ENCODE measurements around the genes CNTN4 and LMCD1.

DNA sequence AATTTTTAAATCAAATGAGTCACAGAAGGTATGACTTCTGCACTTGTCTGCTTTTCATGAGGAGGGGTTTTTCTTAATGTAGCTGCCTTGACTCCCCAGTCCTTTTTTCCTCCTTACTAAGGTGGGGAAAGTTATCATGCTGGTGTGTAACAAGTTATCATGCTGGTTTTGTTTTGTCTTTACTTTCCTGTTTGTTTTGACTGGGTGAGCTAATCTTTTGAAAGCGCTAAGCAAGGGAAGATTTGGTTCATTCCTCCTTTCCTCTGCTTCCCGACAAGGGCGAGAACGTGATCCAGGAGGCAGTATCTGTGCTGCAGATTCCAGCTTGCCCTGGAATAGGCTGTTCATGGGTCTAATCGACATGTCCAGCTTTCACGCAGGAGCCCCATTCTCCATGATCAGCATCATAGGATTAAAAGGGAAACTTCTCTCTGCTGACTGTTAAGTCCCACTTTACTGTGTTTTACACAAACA lies 152.0 kb downstream of the CHL1 start:
- PRO-cap, result no peak

- PRO-cap, result bidirectional peak, plus-strand start at chr3:2098813, minus-strand start at chr3:2098645
Observed at GRCh38 chr3:2098338-2099038, at the start of gene CNTN4. TSS of gene CNTN4 (plus strand) at chr3:2098866.

GRCh38 chr3:2870542-2871107 lies 239.5 kb downstream of the IL5RA start:
- PRO-cap, result no peak

DNA sequence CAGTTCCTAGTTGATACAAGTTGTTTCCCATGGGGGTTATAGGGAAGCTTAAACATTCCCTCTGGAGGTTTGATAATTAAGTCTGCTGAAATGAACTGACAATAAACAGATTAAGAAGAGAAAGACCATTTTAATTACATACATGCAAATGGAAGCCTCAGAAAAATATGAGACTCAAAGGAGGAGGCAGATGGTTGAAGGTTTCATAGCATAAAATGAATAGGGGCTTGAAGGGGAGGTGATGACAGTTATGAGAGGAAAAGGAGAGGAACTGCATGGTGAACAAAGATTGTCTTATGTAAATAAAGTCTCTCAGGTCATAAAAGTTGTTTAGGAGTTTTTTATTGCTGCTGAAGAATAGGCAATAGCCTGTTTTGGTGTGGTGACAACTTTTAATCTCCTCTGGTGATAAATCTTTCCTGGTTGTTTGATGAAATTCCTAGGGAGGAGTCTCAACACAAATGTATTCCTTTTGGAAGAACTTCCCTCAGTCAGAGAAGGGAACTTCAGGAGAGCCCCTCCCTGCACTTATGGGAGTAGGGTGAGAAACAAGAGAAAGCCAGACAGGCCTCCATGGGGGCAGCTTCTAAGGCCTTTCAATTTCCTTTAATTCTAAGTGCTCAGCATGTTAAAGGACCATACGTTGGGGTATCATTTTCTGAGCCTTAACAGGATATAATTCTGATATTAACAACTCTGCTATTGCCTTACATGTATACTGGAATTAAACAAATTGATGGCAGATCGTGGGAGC lies 17.3 kb downstream of the SETMAR start:
- PRO-cap, result no peak

DNA sequence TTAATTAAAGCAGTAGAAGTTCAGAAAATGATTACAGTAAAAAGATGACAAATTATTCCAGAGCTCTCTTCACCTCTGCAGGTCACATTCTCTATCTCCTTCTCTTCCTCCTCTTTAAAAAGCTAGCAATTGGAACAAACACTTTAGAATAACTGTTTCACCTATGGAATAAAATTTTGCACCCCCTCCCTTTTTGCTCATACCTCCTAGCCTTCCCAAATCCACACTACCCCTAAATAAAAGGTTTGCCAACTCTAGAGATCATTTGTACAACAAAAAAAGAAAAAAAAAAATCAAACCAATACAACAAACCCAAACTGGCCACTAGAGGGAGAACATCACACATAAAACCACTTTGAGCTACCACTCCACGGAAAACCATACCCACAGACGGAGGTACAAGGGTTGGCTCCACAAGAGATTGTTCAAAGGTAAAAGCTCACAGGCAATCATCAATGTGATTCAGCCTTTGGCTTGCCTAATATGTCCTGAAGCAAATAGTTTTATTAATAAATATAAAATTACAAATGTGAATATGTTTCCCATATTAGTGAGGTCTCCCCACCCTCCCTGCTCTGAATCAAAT lies 47.6 kb downstream of the SETMAR start:
- PRO-cap, result unidirectional peak, plus-strand start at position 366 of the sequence

DNA sequence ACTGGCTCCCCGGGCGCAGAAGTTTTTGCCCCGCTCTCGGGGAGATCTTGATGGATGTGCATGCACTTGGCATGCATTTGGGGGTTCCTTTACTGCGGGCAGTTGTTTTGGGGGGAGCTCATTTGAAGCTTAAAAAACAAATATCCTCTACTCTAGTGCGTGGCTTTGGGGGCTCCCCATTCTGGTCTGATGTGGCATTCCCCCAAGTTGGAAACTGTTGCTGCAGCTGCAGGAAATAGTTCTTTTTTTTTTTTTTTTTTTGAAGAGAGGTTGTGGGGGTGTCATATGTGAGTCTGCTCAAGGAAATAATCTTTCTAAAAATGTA lies 459 bp downstream of the ITPR1 start:
- PRO-cap, result no peak

DNA sequence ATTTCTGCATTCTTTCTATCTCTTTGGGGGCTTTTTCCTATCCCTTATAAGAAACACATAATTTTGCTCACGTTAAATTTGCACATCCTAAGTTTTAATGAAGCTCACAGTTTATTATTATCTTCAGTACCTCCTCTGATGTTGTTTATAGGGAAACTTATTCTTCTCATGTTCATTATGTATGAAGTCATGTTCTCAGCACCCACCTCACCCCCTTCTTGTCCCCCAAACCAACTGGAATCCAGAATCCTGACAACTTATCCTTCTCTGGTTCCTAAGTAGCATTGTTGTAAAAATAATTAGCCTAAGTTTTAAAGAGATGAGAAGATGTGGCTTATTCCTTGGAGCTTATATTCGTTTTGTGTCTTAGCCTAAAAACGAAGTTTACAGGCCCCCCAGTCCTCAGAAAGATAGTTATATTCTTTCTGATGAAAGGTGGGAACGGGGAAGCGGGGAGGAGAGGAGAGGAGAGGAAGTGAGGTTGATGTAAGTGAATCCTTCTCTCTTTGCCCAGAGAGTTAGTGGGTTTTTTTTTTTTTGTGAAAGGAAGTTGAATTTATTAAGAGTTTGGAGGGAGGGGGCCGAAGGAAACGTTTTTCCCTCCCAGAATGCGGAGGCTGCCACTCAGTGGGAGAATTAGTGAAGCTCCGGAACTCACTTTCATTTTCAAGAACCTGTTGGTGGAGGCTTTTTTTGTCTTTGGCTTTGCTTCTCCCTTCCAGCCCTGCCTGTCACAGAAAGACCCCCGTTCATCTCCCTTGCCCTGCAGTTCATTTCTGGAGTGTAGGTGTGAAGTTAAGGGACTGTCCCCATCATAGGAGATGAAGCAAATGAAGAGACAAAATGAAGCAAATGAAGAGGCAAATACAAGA lies 91.1 kb downstream of the ITPR1 start:
- PRO-cap, result bidirectional peak, plus-strand start at position 669 of the sequence, minus-strand start at position 512 of the sequence

GRCh38 chr3:4655894-4656472 lies 162.8 kb downstream of the ITPR1 start:
- PRO-cap, result no peak

DNA sequence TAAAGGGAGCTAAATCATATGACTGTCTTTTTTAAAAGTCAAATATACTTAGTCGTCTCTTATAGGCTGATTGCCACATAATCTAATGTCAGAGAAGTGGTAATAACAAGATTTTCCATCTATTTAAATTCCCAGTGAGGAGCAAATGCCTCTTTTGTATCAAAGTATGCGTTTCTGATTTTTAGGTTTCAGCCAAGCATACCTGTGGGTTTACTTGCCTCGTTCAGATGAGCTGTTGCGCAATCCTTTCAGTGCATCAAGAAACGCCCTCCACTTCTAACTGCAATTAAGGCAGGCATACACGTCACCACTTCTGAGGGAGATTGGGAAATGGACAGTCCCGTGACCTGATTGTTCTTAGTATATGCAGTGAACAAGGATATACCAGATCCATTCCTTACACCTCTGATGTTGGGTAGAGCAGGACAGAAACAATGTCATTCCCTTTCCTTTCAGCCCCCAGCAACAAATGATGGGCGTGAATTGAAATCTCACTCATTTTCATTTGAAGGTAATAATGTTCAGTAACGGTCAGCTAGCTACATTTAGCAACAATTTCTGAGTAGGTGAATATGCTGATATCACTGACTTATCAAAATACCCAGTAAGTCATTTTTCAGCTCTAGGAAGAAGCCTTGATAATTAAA lies 219.0 kb downstream of the ITPR1 start:
- PRO-cap, result no peak

DNA sequence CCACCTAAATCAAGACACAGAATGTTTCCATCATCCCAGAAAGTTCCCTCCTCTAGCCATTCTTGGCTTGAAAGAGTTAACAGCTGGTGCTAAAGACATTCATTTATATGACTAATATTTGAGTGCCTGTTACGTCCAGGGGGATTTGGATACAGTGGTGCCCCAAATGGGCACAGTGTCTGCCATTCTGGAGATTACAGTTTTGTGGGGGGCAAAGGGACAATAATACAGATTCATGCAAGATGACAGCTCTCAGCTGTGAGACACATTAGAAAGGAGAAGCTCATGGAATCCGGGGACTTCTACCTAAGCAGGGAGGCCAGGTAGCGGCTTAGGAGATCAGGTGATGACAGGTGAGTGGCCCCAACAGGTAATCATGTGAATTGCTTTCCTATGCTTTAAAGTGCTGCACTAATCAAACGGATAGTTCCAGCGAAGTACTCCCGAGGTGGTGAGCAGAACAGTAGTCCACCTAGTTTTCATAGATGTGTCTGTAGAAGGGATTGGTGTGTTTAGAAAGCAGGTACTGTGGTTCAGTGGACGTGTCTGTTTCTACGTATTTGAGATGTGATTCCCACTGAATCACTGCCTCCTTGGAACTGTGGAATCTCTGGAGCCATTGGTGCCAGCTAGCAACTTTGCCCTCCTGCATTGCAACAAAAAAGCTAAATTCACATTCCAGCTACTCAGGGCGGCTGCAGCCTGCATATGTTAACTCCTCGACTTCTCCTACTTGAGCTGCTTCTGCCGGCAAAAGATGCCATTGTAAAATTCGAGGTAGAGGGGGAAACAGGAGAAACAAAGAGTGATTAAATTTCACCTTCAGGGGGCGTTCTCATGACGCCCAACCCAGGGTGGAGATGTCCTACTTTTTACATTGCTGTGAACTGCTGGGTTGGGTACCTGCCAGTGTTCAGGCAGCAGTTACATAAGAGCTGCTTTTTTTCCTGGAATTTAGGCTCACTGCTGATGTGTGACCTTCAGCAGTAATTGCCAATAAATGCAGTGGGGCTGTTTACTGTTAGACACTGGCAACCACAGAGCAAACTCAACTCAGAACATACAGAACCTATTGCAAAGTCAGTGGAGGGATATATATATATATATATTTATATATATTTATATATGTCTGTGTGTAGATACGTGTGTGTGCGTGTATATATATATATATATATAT lies 227.3 kb downstream of the ITPR1 start:
- PRO-cap, result no peak

- PRO-cap, result no peak
Observed at GRCh38 chr3:4739306-4740061, 239.8 kb upstream of the BHLHE40 start.

DNA sequence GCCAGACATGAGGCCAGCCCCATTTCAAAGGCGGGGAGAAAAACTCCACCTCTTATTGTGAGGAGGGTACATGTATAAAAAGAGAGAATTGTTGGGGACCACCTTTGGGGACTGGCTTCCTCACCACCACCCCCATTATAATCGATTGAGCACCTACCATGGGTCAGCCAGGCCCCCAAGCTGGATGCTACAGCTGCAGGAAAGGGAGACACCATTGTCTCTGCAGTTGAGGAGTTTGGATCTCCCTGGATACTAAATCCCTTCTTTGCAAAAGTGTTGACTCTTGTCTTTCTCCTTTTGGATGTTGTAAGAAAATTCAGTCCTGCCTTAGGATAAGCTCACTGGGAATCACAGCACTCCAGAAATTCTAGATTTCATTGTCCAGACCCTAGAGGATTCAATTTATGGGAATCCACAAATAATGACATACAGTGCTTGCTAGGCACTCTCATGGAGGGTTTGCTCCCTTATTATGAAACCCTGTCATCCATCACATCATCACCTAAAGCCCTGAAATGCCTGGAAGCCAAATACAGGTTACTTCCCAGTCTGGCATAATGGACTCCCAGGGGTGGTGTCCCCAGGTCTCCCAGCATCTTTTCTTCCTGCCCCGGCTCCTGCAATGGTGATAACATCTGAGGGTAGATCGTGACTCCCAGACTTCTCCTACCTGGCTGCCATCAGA lies 239.0 kb upstream of the BHLHE40 start:
- PRO-cap, result no peak

- PRO-cap, result no peak
Observed at GRCh38 chr3:4776295-4776953, 202.8 kb upstream of the BHLHE40 start.

DNA sequence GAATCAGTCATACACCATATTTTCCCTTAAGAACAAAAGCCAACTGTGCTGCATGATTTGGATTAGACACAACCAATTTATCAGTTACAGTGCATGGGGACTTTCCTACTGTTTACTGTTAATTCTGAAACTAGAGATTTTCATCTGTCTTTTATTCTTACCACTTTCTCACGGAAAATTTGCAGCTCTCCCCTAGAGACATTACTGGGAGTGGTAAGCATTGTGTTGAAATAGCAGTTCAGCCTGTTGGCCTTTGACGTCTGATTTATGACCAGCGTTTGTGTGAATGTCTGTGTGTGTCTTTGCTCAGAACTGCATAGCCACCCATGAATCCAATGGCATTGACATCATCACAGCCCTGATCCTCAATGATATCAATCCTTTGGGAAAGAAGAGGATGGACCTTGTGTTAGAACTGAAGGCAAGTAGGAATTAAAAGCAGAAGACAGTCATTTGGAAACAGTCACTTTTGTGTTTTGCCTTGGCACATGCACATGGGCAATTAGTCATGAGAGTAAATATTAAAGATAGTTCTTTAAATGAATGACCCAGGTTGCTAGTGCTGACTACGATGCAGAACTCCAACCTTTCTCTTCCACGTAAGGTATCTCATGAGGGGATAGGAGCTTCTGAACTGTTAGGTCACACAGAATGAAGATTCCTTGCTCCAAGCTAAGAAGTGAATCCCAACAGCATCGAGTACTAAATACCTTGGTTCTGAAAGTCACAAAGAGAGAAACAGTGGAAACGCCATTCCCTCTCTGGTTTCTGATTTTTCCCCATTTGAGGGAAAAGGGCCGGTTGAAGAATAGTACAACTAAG lies 202.1 kb upstream of the BHLHE40 start:
- PRO-cap, result no peak

DNA sequence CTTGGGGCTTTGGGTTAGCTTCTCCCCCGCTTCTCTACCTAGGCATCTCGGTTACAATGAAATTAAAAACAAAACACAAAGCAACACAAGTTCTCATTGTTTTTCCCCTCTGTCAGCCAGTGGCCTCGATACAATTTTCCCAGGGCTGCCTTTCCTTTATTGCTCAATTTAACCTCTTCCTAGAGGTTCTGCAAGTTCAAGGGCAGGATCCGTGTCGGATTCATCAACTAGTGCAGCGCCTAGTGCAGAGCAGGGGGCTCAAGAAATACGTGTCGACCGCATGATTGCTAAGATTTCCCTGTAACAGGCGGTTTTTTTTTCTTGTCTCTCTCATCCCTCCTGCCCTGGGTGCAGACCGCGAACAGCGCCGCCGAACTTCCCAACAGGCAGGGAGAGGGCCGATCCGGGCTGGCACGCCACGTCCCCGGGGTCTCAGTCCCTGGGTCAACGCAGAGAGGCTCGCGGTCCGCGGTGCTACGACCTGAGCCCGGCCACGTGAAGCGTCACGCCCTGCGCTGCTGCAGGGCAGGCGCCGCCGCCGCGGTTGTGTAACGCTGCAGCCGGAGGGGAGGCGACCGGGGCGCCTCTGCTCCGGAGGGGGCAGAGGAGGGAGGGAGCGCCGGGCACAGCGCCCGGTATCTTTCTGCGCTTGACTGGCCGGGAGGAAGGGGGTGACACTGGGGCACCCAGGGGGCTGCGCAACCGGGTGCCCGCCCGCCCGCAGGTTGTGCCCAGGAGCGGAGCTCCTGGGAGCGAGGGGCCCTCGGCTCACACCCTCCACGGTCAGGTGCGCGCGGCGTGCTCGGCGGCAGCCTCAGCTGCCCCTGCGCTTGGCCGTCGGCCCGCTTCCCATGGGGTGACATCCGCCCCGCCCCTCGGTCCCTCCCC lies 1.2 kb upstream of the BHLHE40 start:
- PRO-cap, result bidirectional peak, plus-strand start at position 603 of the sequence, minus-strand start at position 520 of the sequence; bidirectional peak, plus-strand start outside the sequence, minus-strand start at position 785 of the sequence

- PRO-cap, result no peak
Observed at GRCh38 chr3:5081907-5082287, 40.2 kb upstream of the ARL8B start.

DNA sequence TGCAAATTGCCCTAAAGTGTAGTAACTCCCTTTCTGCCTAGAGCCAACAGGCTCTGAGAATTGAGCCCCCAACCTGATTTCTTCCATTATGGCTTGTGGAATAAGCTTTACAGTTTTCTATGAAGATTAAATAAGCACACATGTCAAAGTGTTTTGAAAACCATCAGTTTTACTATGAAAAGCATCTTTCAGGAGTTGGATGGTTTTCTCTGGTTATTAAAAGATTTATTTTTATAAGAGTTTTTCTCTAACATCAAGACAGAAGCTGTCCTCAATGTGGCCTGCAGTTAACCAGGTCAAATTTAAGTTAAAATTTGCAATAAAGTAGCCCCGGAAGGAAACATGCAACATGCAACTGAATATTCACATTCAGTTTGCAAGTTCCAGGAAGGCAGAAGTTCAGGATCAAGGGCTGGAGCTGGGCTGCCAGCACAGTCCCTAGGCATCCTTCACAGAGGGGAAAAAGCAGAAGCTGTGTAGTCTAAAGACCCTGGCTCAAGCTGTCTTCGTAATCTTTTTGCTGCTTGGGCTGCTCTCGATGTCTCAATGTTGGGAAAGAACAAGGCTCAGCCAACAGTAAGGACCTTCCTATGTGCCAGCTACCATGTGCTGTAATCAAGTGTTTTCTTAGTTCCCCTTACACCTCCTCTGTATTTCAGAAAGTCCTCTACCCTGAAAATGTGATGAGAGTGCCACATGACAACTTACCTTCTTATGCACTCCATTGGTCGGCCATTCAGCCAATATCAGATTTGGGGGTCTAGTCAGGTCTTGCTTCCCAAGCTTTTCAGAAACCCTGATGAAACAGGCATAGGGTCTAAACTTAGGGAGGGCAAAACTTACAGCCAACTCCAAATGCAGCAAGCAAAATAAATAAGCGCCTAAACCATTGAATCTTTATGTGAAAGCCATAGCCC lies 1.5 kb upstream of the EDEM1 start:
- PRO-cap, result no peak

DNA sequence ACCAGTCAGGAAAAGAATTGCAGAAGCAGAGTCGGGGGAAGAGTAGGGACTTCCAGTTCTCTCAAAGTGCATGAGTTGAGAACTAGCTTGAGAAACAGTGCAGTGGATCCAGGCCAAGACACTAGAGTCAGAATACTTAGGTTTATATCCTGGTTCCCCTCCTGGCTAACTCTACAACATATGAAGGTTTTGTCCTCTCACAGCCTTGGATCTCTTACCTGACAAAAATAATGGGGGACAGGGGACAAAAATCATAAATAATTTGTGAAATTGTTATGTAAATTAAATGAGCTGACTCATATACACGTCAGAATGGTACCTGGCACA lies 150.0 kb downstream of the GRM7 start:
- PRO-cap, result no peak

- PRO-cap, result no peak
Observed at GRCh38 chr3:8436541-8437012, 65.0 kb upstream of the LMCD1 start.

GRCh38 chr3:8501239-8502226 lies at the start of gene LMCD1:
TSS of gene LMCD1 (plus strand) at chr3:8501823.
- PRO-cap, result unidirectional peak, plus-strand start at chr3:8501408; bidirectional peak, plus-strand start at chr3:8501931, minus-strand start at chr3:8501662